Left colon (tissue), 1 donor: ENCODE data around the gene NDNF.

GRCh38 chr4:118916456-118917121 lies 27.9 kb downstream of the SYNPO2 start:
- PRO-cap: no peak

GRCh38 chr4:118941484-118942170 lies 53.0 kb downstream of the SYNPO2 start:
- PRO-cap: no peak

- PRO-cap: no peak
Measured at GRCh38 chr4:118955409-118955885, 66.8 kb downstream of the SYNPO2 start.

- PRO-cap: no peak
Measured at GRCh38 chr4:118964792-118965666, 76.4 kb downstream of the SYNPO2 start.

DNA sequence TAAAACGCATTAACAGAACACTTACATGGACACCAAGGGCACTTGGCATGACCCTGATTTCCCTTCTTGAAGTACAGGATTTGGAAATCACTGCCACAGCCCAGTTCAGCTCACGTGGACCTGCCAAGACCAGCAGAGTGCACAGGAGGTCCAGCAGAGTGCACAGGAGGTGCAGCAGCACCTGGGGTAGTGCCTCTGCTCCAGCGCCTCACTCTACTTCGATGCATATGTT lies 122.3 kb downstream of the SYNPO2 start:
- PRO-cap: no peak

DNA sequence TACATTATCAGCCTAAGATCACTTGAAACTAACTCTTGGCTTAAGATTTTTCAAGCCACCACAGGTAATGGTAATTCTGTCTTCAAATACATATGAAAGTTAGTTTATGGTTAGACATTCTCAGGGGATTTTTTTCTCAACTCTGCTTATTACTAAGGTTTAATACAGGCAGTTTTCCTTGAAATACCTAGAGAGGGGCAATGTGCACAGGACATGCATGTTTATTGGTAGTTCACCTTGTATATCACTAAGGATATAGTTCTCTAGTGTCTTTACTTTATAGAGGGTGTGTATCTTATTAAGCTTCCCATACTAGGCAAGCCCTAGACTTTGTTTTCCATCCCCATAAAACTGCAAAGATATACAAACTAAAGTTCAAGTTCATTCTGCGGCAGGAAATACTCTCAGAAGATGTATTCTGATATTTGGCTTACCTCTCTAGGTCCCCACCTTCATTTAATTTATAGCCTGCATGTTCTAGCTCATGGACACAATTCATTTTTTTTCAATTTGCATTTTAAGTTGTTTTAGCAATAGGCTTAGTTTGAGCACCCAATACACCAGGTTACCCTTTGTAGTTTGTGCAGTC lies 38.2 kb upstream of the MYOZ2 start:
- PRO-cap: bidirectional peak, plus-strand start at position 384 of the sequence, minus-strand start at position 249 of the sequence; unidirectional peak, plus-strand start at position 384 of the sequence

- PRO-cap: unidirectional peak, minus-strand start at chr4:119103389
Measured at GRCh38 chr4:119103072-119103931, 32.3 kb upstream of the MYOZ2 start.

DNA sequence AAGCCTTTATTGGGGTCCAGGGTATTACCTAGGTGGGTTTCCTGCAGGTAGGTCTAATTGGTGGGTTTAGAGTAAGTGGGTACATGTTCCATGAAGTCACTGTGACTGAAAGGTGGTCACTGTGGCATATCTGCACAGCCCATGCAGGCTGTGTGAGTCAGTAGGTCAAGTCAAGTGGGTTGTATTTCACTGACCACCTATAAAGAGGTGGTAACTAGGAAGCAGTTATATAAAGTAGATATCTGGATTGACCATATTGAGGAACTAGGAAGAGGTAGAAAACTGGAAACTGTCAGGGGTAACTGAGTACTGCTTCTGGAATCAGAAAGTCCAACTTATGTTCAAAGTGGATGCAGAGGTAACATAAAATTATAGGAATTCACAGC lies 18.3 kb downstream of the USP53 start:
- PRO-cap: no peak

DNA sequence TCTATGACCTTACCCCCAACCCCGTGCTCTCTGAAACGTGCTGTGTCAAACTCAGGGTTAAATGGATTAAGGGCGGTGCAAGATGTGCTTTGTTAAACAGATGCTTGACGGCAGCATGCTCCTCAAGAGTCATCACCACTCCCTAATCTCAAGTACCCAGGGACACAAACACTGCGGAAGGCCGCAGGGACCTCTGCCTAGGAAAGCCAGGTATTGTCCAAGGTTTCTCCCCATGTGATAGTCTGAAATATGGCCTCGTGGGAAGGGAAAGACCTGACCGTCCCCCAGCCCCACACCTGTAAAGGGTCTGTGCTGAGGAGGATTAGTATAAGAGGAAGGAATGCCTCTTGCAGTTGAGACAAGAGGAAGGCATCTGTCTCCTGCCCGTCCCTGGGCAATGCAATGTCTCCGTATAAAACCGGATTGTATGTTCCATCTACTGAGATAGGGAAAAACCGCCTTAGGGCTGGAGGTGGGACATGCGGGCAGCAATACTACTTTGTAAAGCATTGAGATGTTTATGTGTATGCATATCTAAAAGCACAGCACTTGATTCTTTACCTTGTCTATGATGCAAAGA lies 74.6 kb upstream of the FABP2 start:
- PRO-cap: no peak

- PRO-cap: no peak
Measured at GRCh38 chr4:119482660-119483257, 145.8 kb downstream of the PDE5A start.

GRCh38 chr4:119626387-119626835 lies 2.2 kb downstream of the PDE5A start:
- PRO-cap: no peak

DNA sequence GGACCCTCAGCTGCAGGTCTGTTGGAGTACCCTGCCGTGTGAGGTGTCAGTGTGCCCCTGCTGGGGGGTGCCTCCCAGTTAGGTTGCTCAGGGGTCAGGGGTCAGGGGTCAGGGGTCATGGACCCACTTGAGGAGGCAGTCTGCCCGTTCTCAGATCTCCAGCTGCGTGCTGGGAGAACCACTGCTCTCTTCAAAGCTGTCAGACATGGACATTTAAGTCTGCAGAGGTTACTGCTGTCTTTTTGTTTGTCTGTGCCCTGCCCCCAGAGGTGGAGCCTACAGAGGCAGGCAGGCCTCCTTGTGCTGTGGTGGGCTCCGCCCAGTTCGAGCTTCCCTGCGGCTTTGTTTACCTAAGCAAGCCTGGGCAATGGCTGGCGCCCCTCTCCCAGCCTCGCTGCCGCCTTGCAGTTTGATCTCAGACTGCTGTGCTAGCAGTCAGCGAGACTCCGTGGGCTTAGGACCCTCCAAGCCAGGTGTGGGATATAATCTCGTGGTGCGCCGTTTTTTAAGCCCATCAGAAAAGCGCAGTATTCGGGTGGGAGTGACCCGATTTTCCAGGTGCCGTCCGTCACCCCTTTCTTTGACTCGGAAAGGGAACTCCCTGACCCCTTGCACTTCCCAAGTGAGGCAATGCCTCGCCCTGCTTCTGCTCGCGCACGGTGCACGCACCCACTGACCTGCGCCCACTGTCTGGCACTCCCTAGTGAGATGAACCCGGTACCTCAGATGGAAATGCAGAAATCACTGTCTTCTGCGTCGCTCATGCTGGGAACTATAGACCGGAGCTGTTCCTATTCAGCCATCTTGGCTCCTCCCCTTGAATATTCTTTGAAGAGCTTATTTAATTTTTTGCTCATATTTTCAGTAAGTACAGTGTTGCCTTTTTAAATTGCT lies 189.6 kb upstream of the MAD2L1 start:
- PRO-cap: no peak

GRCh38 chr4:121071803-121072975 lies at the start of gene NDNF:
Gene NDNF, minus strand, starts transcription at chr4:121072535.
- PRO-cap: unidirectional peak, plus-strand start at chr4:121072204; bidirectional peak, plus-strand start at chr4:121072666, minus-strand start at chr4:121072557

DNA sequence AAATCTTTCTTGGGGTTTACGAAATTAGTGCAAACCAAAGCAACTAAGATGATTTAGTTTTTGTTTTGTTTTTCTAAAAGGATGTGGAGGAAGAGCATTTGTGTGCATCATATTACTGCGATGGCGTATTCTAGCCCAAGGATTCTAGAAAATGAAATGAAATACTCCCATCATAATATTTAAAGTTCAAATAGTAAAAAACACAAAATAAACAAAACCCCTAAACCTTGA lies 30.3 kb upstream of the TNIP3 start:
- PRO-cap: no peak

DNA sequence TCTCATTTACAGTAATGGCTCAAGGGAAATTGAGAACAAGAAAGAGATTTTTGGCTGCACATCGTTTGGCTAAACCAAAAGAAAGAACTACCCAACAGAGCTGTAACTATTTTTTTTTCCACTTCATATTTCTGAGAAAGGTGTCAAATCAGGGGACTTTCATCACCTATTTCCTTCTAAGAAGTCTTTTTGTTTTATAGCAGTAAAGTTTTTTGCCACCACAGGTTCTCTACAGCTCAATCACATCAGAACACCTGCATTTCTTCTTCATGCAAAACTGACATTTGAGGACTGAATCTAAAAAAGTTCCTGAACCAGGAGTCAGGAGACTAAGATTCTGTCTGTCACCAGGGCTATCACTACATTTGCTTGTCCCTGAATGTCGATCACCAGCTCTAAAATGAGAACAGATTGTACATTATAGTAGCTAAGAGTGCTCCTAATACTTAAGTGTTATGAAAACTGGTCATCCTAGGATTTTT lies 57.6 kb upstream of the TNIP3 start:
- PRO-cap: no peak

GRCh38 chr4:121817200-121818492 lies 6.0 kb downstream of the CCNA2 start:
- PRO-cap: no peak

DNA sequence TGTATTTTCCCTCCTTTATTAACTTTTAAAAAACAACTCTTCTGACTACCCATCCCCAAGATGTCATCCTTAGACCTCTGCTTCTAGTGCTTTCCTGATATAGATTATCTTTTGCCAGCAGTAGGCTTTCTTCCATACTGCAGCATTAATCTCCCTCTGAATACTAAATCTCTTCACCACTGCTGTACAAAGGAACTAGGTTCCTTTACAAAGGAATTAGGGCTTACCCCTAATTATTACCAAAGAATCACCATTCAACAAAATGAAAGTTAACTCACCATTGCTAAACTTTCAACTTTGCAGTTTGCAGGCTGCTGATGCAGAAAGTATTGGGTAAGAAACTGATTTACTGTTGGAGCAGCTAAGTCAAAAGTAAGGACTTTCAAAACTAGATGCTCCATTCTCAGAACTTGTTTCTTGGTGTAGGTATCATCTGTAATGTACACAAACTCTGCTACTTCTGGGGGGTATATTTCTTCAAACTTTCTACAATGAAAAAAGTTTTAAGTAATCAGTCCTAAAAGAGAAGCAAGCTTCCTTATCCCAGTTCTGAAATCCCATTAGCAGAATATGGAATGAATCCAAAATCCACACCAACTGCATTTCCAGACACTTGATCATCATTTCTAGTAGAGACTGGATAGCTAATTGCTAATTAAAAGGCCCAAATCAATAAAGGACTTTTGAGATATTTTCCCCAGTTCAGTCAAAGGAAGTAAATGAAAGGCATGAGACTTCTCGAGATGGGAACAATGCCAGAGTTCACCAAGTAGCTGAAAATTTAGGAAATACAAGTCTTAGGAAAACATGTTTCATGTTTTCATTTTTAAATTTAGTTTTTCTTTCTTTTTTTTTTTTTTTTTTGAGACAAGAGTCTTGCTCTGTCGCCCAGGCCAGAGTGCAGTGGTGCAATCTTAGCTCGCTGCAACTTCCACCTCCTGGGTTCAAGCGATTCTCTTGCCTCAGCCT lies 4.3 kb downstream of the CCNA2 start:
- PRO-cap: no peak

DNA sequence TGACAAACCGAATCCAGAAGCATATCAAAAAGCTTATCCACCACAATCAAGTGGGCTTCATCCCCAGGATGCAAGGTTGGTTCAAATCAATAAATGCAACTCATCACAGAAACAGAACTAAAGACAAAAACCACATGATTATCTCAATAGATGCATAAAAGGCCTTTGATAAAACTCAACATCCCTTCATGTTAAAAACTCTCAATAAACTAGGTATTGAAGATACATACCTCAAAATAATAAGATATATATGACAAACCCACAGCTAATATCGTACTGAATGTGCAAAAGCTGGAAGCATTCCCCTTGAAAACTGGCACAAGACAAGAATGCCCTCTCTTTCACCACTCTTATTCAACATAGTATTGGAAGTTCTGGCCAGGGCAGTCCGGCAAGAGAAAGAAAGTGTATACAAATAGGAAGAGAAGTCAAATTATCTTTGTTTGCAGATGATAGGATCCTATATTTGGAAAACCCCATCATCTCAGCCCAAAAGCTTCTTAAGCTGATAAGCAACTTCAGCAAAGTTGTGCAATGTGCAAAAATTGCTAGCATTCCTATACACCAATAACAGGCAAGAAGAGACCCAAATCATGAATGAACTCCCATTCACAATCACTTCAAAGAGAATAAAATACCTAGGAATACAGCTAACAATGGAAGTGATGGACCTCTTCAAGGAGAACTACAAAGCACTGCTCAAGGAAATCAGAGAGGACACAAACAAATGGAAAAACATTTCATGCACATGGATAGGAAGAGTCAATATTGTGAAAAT lies 82.9 kb upstream of the ADAD1 start:
- PRO-cap: no peak

- PRO-cap: no peak
Measured at GRCh38 chr4:122826083-122826262, 658 bp upstream of the FGF2 start.

DNA sequence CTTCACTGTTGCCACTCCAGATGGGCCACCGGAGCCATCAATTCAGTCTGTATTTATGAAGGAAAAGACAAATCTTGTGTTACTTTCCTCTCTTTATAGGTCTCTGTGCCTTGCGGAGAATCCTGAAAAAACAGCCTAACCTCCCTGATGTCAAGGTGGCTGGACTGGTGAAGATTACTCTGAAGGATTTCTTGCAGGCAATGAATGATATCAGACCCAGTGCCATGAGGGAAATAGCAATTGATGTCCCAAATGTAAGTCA lies 56.2 kb downstream of the SPATA5 start:
- PRO-cap: no peak